BE2C (cell line): ENCODE results near the genes MLC1, MOV10L1 and MAPK11.

- RRBS: no CpG with 5 or more reads among the region's 31 CpGs
Observed at GRCh38 chr22:50085145-50086152, at the start of gene MLC1. Gene MLC1, minus strand, starts transcription at chr22:50085426.

DNA sequence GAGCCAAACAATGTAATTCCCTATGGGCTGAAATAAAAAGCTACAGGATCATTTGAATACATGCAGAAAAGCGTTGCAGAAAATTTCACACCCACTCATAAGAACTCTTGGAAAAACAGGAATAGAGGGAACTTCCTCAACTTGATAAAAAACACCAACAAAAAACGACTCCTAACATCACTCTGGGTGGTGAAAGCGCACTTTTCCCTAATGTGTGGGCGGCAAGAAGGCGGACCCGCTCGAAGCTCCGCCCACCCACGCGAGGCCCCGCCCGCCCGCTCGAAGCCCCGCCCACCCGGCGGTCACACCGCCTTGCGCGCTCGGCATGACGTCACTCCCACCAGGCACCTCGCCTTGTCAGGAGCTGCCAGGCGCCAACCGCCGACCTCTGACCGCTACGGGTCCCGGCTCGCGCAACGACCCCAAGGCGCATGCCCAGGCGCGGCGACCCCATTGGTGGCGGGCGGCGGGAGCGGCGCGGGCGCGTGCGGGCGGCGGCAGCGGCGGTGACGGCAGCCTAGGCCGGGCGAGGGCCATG, at the start of gene MOV10L1:
Gene MOV10L1 (plus strand): TSS at position 453 of the 538 bp plus-strand sequence.
- RRBS: 86% methylated on average over 15 of the region's 52 CpGs

DNA sequence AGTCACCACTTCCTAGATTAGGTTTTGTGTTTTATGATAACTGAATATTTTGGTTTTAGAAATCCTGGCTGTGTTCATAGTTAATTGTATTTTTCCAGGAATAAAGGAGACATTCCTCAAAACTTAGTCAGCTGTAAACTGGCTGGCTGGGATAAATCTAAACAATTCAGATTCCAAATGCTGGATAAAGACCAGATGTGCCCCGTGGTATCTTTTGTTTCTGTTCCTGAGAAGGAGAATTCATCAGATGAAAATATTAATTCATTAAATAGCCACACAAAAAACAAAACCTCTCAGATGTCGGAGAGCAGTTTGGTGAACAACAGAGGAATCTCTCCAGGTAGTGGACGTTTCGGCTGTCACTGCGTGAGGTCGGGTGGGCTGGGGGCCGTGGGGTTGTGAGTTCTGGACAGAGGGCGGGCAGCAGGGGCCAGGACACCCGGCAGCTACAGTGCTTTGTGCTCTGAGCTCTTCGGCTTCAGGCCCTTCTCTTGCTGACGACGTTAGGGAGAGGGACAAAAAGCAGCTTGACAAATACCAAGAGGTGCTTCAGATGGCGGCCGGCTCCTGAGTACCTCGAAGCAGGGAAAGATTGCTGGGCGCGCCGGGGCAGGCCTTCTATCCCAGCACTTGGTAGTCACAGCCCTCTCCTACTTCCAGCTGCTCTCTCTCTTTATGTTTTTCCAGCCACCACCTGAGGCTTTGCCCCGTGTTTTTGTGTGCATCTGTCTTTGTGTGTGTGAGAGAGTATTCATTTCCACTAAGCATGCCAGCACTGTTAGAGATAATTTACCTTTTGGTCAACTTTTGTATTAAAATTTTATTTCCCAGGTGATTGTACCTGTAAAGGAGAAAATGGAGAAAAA, 24.7 kb downstream of the MOV10L1 start:
- RRBS: no CpG with 5 or more reads among the region's 19 CpGs

DNA sequence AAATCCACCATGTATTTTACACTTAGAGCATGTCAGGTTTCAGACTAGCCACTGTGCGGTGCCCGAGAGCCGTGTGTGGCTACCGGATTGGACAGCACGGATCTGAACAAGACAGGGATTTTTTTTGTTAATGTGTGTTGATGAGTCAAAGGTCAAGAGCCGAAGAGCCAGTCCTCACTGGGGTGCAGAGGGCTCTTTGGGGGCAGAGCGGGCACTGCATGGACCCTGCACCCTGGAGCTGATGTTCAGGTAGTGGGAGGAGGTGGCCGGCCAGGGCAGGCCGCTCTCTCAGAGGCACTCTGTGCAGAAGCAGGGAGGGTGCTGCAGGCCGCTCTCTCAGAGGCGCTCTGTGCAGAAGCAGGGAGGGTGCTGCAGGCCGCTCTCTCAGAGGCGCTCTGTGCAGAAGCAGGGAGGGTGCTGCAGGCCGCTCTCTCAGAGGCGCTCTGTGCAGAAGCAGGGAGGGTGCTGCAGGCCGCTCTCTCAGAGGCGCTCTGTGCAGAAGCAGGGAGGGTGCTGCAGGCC, 23.6 kb upstream of the PANX2 start:
- RRBS: no CpG with 5 or more reads among the region's 17 CpGs

DNA sequence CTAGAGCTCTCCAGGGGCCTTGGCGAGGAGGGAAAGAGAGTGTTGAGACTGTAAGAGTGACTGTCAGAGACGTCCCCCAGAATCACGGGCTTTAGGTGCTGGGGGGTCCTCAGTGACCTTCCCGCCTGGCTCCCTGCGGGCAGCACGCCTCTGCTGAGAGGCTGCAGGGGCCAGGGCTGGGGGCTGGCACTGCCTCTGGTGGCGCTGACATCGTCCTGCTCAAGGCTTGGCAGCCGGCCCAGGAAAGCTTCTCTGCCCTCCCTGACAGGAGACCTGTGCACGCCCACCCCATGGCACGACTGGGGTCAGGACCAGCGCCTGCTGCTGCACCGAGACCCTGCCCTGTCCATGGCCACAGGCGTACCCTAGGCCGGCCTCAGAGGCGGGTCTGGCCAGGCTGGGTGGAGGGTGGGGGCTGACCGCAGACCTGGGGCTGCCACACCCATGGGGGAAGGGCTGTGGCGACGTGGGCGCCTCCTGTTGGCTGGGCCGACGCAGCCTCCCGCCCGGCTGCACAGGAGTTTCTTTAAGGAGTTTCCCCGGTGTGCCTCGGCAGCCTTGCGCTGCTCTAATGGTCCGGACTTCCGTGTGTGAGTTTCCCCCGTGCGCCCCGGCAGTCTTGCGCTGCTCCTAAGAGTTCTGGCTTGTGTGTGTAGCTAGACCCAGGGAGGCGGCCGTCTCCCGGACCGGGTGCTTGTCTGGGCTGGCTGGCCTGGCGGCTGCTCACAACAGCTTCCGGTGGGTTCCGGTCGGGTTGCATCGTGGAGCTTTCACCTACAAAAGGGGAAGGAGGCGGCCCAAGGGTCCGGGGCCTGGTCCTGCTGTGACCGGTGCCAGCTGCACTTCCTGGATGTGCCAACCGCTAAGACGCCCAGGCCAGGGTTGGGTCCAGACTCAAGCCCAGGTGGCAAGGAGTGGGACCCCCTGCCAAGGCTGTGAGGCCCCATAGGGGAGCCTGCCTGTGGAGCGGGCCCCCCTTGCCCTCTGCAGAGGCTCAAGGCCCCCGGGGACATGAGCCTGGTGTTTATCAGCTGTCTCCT, 4.7 kb downstream of the TRABD start:
- RRBS: 7% methylated on average over 14 of the region's 49 CpGs

GRCh38 chr22:50199040-50200147, 1.4 kb upstream of the SELENOO start:
- RRBS: 60% methylated on average over 2 of the region's 37 CpGs

DNA sequence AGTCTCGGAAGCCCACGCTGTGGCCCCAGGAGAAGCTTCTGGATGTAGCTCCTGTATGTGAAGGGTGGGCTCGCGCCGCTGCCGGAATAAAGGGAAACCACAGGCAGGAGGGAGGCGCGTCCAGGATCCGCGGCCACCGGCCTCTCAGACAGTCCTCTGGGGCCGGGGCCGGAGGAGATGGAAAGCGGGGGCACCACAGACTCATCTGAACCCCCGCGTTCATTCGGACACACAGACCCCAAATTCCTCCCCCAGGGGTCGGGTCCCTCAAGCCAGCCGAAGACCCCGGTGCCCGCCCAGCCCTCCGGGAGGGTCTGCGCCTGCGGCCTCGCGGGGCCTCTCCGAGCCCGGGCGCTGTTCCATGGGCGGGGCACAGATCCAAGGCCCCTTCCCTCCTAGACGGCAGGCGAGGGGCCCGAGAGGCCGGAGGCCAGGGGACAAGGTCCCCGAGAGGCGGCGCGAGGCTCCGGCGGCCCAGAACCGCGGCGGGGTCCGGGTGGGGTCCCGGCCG, 608 bp upstream of the SELENOO start:
- RRBS: 2% methylated on average over 23 of the region's 46 CpGs

DNA sequence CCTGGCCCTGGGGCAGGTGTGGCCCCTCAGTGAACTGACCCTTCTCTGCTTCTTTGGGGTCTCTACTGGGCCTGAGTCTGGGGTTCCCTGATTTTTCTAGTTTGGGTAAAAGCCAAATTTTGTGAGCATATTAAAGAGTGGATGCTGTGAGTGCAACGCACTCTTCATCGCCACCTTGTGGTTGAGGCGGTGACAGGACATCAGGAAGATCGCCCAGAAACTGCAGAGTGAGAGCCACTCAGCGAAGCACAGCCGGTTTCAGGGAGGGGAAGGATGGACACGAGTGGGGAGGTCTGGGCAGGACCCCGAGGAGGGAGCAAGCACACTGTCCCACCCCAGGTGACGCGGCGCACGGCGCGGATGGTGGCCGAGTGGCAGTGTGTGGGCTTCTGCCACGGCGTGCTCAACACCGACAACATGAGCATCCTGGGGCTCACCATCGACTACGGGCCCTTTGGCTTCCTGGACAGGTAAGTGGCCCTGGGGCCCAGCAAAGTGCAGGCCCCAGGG, 9.1 kb downstream of the SELENOO start:
- RRBS: no CpG with 5 or more reads among the region's 20 CpGs

DNA sequence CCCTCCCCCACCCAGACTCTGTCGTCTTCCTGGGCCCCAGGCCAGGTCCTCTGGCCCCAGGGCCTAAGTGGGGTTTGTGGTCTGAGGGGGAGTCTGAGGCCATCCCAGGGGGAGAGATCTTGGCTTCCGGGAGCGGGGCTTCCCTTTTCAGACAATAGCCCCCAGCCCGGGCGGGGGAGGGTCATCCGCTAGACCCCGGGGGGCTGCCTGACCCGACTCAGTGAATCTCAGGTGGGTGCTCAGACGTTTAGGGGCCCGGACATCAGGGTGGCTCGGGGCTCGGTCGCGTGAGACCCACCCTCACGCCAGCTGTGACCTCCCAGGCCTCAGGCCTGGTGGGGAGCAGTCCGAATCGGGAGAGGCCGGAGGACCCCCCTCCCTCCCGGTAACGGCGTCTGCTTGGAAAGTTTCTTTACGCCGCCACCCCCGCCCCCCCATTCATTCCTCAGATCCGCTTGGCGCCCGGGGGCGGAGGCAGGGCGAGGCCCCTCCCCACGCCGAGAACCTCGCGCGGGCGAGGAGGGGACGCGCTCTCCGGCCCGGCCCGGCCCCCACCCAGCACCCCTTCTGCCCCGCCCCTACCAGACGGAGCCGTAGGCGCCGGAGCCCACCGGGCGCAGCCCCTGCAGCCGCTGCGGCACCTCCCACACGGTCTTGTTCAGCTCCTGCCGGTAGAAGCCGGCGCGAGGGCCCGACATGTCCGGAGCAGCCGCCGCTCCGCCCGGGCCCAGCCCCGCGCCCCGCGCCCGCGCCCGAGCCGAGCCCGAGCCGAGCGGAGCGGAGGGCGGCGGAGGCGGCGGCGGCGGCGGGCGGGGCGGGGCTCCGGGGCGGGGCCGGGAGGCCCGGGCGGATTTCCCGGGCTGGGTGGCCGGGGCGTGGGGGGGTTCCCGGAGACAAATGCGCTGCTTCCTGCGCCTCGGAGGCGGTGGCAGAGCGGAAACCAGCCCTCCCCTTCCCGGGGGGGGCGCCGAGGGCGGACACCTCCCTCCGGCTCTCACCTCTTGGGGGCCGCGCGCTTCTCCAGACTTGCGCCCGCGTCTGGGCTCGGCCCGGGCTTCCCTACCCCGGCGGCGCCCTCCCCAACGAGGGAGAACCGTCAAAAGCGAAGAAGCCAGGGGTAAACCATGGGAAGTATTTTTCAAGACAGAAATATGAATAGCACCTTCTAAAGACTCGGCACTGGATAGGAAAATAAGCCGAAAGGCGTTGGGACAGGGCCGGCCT, at the start of gene MAPK11:
Gene MAPK11 (minus strand): TSS at position 786 of the 1,224 bp plus-strand sequence.
- RRBS: 5% methylated on average over 73 of the region's 118 CpGs

GRCh38 chr22:50282183-50282809, 12.1 kb upstream of the MAPK11 start:
- RRBS: no CpG with 5 or more reads among the region's 39 CpGs

DNA sequence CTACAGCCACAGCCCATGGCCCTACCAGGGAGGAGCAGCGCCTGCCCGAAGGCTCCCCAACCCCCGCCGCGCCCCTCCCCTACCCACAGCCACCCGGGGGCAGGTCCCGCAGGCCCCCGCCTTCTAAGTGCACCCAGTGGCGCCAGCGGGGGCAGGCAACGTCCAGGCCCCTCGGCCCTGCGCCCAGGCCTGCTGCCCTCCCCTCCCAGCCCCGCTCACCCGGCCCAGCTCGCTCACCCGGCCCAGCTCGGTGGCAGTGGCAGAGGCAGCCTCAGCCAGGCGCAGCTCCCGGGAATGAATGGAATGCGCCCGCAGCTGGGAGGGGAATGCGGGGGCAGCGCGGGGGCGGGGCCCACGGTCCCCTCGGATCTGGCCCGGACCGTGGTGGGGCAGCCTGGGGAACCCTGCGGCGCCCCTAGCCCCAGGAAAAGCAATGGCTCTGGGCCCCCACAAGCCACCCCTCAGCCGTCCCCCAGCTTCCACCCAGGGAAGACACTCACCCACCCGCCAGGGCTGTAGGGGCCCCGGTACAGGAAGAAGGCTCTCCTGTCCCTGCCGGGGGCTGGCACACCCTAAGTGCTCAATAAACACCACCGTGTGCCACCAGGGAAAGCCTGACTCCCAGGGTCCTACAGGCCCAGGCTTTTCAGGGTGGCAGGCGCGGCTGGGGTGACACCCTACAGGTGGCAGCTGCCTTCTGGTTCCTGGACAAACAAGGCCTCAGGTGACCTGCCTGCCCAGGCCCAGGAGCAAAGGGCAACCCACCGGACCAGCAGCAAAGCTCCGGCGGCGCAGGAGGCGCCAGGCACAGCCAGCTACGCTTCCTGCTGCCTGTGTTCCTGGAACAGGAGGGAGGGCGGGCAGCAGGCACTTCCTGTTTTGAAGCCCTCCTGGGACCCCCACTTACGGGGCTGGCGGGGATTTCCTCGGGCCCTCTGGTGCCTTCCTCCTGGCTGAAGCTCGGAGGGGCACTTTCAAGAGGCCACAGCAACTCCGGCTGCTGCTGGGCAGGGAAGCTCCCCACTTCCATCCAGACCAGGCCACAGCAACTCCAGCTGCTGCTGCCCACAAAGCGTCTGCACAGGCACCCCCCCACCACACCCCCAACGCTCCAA, 13.8 kb downstream of the PLXNB2 start:
- RRBS: 14% methylated on average over 10 of the region's 53 CpGs

GRCh38 chr22:50485631-50485972, 1.1 kb upstream of the MIOX start:
- RRBS: no CpG with 5 or more reads among the region's 8 CpGs

DNA sequence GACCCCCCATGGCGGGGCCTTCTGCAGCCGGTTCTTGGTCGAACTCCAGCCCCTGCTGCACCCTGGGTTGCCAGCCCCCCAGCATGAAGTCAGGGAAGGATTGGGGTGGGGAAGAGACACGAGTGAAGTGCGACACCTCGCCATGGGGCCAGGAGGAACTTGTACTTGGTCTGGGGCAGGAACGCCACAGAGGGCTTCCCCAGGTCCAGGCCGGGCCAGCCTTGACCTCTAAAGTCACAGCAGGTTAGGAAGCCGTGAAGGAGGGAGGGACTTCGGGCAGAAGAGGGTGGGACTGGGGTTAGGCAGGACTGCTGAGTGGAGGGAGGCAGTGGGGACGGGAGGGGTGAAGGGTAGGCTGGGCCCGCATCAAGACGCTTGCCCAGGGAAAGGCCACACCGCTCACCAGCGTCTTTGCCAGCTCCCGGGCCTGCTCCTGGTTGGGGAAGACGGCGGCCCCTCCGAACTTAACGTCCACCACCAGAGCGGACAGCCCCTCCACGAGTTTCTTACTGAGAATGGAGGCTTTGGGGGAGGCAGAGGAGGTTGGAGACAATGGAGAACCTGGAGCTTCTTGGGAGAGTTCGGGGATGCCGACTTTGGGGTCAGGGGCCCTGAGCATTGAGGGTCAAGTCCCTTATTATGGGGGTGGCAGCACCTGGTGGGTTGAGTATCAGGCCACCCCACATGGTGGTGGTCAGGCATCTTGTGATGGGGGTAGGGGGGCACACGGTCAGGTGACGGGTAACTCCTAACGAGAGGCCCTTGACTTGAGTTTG, 1.6 kb upstream of the SCO2 start:
- RRBS: no CpG with 5 or more reads among the region's 27 CpGs

GRCh38 chr22:50530815-50531399, 1.1 kb upstream of the TYMP start:
- RRBS: 14% methylated on average over 10 of the region's 47 CpGs

DNA sequence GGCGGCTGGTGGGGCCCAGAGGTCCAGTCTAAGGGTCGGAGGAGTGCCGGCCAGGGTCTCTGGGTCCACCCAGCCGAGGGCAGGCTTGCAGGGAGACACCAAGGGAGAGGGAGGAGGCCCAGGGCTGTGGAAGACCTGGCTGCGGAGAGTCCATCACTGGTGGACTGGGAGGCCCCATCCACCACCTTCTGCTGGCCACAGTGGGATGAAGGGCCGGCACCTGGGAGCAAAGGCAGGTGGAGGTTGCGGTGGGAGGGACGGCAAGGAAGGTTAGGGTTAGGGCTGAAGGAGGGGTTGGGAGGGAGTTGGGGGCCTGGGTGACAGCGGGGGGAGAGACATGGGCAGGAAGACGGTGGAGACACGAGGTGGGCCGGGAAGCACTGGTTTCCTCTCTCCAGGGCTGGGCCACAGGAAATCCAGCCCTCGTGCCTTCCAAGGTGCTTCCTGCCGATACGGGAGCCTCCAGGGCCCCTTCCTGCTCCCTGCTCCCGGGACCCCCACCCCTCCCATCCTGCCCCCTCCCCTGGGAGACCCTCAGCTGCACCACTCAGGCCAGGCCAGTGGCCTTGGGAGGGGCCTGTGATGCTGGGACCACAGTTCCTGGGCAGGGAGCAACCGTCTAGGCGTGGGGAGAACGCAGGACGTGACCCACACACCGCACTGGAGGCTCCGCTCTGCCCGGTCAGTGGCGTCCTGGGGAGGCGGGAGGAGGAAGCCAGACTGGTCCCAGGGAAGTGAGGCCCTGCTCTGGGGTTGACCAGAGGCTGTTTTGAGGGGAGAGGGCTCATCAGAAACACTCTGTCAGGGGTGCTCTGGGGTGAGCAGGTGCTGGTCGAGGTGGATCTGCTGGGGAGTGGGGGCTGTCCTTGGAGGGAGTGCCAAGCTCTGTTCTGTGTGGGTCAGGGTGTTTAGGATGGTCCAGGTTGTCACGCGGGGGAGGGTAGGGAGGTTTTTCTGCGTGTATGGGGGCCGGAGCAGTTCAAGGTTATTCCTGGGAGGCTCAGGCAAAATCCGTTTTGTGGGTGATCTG, 44.5 kb upstream of the ARSA start:
- RRBS: 40% methylated on average over 1 of the region's 31 CpGs

DNA sequence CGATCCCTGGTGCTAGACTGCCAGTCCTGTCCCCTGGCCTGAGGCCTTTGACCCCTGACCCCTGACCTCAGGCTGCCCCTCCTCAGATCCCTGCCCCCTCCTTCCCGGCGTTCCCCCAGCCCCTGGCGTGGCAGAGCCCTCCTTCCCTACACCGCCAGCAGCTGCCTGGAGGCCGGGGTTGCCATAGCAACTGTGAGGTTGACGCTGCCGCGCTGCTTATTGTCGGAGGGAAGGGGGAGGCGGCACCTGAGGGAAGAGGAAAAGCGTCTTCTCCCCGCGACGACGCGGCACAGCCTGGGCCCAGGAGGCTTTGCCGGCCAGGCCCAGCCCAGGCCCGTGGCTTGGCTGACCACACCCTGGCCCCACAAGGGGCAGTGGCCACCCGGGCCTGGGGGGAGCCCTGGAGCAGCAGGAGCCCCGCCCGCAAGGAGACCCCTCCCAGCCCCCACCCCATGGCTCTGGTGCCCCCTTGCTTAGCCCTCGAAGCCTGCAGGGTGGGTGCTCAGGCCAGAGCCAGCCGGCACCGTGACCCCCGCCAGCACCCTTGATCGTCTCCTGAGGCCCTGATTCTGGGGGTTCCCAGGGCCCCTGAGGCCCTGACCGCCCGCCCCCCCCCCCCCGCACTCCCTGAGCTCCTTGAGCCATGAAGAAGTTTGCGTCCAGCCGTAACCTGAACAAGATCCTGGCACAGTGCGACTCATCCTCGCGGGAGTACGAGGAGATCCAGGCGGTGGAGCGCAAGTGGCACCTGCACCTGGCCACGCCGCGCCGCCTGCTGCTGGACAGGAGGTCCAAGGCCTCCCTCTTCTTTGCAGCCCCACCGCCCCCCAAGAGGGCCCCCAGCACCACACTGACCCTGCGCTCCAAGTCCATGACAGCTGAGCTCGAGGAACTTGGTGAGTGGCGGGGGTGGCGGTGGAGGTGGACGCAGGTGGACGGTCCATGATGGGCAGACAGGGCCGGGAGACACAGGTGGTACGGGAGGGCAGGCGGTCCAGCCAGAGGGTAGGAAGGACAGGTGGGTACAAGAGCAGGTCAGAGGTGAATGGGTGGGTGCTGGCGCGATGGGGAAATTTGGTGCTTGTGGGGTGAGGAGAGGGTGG, 32.4 kb upstream of the ACR start:
- RRBS: 1% methylated on average over 8 of the region's 54 CpGs